ENCODE measurements around a stretch of chr22.

GRCh38 chr22:22061448-22061970 is 78.9 kb upstream of the TOP3B start:
- PRO-cap, result no peak

DNA sequence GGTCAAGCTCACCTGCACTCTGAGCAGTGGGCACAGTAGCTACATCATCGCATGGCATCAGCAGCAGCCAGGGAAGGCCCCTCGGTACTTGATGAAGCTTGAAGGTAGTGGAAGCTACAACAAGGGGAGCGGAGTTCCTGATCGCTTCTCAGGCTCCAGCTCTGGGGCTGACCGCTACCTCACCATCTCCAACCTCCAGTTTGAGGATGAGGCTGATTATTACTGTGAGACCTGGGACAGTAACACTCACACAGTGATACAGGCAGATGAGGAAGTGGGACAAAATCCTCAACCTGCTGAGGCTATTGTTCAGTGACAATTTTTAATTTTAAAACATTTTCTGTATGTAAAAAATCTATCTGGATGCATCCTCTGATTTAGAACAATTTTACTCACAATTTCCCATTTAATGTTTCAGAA is 82.1 kb upstream of the VPREB1 start:
- PRO-cap, result no peak

DNA sequence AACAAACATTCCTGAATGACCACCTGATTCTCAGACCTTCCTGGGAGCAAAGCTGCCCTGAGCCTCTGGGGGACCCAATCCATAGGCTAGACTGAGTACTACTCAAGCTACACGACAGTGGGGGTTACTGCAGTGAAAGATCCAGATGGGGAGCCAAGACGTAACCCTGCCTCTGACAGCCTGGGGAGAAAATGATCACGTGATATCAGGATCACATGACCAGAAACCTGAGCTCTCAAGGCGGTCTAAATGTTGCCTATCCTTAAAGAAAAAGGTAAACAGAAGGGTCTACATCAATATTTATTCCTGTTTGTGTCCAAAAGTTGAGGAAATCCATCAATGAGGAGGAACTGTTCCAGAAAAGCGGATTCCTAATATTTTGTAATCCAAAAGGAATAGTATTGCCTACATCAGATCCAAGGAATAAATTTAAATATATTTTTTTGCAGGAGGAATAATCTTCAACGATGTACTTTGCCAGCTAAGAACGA is 76.0 kb upstream of the VPREB1 start:
- PRO-cap, result no peak

DNA sequence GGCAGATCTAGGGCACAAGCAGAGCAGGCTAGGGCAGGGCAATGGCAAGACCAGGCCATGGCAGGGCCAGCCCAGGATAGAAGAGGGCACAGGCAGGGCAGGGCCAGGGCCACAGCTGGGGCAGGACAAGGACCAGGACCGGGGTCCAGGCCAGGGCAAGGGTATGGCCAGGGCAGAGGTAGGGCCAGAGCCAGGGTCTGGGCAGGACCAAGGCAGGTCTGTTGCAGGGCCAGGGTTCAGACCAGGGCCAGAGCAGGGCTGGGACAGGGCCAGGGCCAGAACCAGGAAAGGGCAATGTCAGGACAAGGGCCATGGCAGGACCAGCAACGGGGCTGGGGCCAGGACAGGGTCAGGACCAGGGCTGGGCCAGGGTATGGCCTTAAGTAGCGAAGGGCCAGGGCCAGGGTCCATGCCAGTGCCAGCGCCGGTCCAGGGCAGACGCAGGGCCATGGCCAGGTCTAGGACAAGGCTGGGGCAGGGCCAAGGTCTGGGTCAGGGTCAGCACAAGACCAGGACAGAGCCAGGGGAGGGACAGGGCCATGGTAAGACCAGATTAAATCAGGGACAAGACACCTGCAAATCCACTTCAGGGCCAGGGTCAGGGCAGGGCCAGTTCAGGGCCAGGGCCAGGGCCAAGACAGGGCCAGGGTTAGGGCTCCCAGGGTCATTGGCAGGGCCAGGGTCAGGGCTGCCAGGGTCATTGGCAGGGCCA is 47.1 kb downstream of the VPREB1 start:
- PRO-cap, result no peak

DNA sequence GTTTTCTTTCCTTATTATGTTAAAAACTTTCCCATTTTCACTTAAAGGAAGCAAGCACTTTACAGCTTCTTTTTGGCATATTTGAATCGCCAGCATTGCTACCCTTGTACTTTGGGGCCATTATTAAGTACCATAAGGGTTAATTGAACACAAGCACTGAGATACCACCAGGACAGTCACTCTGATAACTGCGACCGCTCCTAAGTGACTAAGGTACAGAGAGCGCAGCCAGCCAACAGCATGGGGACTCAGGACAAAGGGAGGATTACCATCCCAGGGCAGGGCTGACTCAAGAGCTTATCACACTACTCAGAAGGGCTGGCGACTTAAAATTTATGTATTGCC is 559 bp downstream of the ZNF280A start:
- PRO-cap, result no peak

GRCh38 chr22:22712167-22712551 is 67.7 kb downstream of the GGTLC2 start:
- PRO-cap, result no peak

GRCh38 chr22:22720256-22720716 is 75.9 kb downstream of the GGTLC2 start:
- PRO-cap, result no peak

GRCh38 chr22:22720717-22721412 is 76.5 kb downstream of the GGTLC2 start:
- PRO-cap, result no peak

DNA sequence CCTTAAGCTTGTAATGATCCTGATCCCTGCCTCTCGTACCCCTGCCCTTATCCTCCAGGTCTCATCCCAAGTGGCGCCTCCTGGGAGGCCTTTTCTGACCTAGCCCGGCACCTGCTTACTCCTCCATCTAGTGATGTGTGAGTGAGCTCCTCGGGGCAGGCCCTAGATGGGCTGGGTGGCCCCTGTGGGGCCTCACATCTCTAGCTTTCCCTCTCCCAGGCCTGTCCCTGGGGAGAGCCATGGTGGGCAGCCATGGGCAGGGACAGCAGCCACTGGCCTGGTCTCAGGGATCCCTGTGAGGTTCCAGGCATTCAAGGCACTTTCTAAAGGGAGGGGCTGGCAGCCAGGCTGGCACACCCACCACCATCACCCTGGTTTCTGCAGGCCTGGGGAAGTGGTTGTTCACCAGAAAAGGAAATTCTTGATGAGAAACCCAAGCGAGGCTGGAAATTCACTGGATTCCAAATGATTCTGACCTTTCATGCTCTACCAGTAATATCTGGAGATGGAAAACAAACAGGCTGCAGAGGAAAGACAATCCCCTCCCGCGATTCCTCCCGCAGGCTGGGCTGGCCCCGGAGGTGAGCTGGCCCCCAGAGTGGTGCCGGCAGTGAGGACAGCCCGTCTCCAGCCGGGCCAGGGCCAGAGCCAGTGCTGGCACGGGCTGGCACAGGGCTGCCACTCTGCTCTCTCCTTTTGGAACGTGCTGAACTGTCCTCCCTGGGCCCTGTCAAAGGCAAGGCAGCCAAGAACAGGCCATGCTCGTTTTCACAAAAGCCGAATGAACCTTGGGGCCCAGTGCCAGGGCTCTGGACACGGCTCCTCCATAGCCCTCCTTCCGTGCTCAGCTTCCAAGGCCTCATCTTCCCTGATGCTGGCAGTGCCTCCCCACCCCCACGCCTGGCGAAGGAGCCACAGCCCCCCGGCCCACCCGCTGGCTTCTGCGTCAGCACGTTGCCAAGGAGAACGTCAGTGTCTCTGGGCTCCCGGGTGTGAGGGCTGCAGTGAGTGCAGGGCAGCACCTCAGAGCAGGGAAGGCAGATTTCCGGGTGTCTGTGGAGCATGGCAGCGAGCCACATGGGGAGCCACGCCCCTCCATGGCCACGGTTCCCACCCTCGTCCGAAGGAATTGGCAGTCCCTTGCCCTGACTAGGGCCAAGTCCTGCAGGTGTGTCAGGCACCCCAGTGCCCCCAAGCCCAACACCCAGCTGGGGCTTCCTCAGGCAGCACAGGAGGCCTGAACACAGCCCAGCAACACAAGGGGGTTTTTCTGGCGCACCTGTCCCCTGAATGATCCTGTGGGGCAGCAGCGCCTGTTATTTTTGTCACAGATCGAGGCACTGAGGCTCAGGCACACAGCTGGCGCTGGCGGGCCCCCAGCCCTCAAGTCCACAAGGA is 28.4 kb downstream of the GNAZ start:
- PRO-cap, result no peak

GRCh38 chr22:23186931-23187531 is 6.7 kb downstream of the BCR start:
- PRO-cap, result no peak

GRCh38 chr22:23241944-23242728 is 61.8 kb downstream of the BCR start:
- PRO-cap, result no peak

DNA sequence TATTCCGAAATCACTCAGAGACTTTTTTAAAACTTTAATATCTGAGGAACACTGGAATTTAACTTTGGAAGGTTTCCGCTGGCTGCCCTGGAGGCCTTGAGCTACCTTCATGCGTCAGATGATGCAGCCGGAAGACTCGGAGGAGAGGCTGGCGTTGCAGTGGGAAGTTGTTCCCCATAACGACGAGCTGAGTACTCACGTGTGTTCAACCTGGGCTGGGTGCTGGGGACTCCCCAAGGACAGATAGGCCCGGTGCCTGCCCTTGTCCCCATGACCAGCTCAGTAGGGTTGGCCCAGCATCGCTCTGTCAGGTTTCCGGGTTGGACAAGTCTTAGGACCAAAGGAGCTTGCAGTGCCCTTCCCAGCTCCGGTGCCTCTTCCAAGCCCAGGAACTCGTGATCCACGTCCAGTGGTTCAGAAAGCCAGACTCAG is 84.8 kb downstream of the BCR start:
- PRO-cap, result no peak

GRCh38 chr22:23267526-23268803 is 87.7 kb downstream of the BCR start:
- PRO-cap, result no peak

DNA sequence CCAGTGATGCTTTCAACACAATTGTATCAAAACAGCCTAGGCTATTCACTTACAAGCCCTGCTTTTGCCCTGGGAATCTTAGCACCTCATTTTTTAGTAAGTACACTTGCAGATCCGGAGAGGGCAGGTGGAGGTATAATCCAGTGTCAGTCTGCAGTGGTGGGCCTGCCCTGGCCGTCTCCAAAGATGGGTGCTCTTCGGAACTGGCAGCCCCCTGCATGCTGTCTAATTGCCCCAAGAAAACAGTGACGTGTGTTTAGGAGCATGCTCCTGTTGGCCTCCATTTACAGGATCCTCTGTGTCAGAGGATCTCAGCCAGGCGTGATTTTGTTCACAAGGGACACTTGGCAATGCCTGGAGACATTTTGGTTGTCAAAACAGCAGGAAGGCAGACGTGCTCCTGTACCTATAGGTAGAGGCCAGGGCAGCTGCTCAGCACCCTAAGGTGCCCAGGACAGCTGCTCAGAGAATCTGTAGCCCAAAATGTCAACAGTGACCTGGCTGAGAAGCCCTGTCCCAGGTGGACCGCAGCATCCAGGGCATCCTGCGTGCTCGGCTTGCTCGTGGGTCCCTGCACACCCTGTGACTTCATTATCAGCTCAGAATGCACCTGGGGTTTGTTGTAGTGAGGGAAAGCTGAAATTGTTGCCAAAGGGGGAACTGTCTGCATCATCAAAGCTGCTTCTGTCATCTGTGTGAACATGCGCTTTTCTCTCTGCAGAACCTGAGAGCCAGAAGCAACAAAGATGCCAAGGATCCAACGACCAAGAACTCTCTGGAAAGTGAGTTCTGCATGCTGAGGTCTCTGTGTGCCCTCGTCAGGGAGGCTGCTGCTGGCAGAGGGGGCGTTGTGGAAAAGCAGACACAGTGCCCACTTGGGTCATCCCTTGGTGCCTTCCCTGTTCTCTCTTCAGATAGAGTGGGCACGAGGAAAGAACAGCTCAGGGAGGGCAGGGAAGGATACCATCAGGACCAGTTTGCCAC is 90.8 kb downstream of the BCR start:
- PRO-cap, result no peak

DNA sequence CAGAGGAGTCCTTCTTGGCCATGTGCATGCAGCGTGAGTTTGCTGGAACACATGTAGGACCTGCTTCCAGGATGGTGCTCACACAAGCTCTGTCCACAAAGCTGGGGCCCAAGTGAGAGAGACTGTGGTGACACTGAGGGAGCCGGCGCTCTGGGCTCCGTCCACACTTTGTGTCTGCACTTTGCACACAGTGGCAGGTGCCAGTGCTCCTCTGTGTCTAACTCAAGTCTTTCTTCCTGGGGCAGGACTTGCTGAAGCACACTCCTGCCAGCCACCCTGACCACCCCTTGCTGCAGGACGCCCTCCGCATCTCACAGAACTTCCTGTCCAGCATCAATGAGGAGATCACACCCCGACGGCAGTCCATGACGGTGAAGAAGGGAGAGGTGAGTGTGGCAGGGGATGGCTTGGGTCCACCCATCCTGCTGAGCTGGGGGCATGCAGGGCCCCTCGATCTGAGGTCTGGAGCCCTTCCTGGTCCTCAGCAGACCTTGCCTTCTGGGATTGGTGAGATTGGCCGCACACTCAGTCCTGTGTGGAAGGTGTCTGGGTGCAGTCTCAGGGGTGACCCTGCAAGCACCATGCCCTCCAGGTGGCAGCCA is 93.2 kb downstream of the BCR start:
- PRO-cap, result no peak

GRCh38 chr22:23433133-23434112 is 146.7 kb downstream of the IGLL1 start:
- PRO-cap, result no peak

DNA sequence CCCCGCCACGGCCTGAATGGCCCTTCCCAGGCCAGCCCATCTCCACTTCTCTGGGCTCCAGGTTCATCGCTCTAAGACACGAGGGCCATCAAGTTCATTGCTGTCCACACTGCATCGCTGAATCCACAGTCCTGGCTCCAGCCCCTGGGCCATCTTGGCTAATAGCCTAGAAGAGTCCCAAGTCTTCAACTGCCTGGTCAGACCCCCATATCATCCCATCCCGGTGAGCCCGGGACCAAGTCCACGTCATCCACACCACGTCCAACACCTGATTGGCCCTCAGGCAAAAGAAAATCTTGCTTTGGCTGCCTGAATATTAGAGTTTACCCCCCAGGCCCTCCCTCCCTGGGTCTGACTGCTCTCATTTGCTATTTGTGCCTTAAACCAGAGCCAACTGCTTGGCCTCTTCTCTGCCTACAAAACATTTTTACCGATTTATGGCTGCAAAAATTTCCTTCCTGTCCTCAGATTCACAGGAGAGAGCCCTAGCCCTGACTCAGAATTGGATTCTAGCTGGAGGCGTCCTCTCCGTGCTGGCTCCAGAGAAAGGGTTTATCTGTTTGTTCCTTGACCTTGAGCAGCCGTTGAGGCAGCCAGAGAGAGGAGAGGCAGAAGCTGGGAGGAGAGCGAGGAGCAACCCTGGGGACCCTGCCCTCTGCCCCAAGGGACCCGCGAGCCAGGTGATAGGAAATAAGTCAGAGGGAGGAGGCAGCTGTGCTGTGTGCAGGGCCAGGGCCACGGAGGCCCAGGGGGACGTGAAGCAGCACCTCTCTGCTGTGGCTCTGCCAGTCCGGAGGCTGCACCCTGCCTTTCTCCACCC is 75.8 kb downstream of the IGLL1 start:
- PRO-cap, result no peak

GRCh38 chr22:23509562-23510066 is 70.5 kb downstream of the IGLL1 start:
- PRO-cap, result no peak

DNA sequence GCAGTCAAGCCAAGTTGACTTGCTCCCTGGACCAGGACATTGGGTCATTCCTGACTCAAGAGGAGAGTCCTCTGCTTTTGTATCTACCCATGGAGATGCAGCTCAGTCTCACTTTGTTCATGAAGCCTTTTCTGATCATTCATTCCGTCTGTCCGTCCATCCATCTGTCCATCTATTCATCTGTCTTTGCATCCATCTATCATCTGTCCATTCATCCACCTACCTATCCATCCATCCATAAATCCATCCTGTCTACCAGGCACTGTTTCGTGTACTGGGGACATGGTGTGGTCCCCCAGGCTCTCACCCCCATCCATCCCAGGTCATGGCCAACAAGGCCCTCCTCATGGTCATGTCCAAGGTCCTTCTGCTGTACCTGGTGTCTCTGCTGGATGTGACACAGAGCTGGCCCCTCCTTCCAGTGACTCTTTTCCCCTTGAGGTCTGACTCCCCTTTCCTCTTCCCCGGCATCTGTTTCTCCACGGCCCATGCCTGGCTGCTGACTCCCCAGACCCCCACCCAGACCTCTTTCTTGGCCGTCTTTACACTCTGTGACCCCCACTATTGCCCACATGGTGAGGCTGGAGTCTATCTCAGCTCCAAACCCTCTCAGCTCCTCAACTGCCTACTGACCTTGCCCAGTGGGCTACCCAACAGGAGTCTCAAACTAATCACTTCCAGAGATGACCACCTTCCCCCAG is 8.8 kb upstream of the DRICH1 start:
- PRO-cap, result no peak

DNA sequence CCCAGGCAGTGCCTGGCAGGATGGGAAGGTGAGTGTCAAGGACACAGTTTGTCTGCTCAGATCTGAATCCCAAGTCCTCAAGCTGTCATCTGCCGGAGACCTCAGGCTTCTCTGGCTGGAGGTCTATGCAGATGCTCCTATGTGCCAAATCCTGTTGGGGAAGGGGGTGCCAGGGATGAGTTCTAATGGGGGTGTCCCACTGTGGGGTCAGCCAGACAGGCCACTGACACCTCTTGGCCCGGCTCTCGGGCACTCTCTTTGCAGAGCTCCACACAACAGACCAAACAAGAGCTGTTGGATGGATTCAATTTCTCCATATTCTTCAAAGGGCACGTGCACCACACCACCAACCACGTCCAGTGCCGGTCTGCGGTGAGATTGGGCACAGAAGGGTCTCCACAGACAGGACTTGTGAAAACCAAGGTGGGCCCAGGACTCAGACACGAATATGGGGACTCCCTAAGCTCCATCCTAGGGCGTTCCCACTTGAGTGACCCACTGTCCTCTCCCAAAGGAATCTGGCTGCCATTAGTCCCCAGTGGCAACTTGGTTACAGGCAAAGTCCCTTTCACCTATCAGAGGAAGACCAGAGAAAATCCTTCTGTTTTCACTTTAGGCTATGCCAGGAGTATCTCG is 2.2 kb upstream of the RGL4 start:
- PRO-cap, result no peak